Glomerular endothelial cell (primary cell): ENCODE measurements around a stretch of chr2.

GRCh38 chr2:234362875-234363693 lies 133.8 kb downstream of the ARL4C start:
- RAMPAGE, long total RNA, result no peak

- RAMPAGE, long total RNA, result no peak
These were observed 58.9 kb downstream of the ARL4C start for GRCh38 chr2:234437377-234438894.

DNA sequence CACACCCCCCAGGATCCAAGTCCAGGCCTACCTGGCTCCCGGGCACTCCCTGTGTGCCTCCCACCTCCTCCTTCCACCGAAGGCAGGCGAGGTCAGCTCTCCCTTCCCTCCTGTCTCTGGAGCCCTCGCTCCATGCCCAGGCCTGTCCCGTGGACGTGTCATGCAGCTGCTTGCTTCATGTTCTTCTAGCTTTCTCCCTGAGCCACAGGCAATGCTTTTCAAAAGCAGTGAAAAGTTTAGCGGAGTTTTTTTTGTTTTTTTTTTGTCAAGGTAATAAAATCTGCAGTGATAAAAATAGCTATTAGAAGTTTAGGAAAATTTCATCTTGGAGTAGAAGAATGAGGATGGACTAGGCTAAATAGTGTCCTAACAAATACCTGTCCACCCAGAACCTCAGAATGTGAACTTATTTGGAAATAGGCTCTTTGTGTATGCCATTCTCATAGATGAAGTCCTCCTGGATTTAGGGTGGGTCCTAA lies 50.0 kb downstream of the ARL4C start:
- RAMPAGE, long total RNA, result no peak

DNA sequence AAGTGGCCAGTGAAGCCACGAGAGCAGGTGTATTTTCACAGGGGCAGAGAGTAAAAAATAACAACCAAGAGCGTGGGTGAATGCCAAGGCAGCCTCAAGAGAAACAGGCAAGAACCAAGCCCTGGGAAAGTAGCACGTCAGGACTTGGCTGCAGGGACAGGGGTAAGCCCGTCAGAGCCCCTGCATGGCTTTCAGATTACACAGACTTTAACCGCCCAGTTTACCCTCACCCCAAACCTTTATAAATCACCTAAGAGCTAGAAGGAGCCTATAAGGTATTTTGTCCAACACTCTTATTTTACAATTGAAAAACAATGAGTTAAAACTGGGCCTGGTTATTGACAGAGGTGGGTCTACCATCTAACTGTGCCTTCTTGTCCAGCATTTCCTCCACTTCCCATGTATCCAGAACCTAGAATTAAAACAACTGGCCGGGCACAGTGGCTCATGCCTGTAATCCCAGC lies 43.6 kb downstream of the ARL4C start:
- RAMPAGE, long total RNA, result no peak

GRCh38 chr2:234492675-234493126 lies 4.2 kb downstream of the ARL4C start:
- RAMPAGE, long total RNA, result no peak

DNA sequence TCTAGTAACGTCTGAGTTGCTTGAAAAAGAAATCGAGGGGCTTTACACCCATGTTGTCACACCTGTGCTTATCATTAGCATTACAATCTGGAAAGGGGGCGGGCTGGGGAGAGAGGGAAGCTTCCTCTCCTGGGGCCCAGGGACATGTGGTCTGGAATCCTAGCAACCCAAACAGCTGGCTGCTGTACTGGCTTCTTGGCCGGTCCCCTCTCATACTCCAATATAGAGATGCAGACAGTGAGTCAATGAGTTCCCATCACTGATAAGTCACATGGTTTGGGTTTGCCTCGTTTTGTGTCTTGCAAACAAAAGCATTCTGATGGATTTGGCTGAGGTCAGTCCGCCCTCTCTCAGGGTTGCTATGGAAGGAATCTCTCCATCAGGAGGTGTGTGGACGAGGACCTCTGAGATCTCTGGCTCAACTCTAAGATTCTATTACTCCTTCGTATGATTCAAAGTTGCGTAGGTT lies 52.2 kb upstream of the ARL4C start:
- RAMPAGE, long total RNA, result no peak

- RAMPAGE, long total RNA, result no peak
These were observed 133.9 kb upstream of the ARL4C start for GRCh38 chr2:234630753-234631131.

GRCh38 chr2:234954226-234954428 lies 2.3 kb downstream of the SH3BP4 start:
- RAMPAGE, long total RNA, result no peak

GRCh38 chr2:235044069-235045033 lies 92.5 kb downstream of the SH3BP4 start:
- RAMPAGE, long total RNA, result no peak

DNA sequence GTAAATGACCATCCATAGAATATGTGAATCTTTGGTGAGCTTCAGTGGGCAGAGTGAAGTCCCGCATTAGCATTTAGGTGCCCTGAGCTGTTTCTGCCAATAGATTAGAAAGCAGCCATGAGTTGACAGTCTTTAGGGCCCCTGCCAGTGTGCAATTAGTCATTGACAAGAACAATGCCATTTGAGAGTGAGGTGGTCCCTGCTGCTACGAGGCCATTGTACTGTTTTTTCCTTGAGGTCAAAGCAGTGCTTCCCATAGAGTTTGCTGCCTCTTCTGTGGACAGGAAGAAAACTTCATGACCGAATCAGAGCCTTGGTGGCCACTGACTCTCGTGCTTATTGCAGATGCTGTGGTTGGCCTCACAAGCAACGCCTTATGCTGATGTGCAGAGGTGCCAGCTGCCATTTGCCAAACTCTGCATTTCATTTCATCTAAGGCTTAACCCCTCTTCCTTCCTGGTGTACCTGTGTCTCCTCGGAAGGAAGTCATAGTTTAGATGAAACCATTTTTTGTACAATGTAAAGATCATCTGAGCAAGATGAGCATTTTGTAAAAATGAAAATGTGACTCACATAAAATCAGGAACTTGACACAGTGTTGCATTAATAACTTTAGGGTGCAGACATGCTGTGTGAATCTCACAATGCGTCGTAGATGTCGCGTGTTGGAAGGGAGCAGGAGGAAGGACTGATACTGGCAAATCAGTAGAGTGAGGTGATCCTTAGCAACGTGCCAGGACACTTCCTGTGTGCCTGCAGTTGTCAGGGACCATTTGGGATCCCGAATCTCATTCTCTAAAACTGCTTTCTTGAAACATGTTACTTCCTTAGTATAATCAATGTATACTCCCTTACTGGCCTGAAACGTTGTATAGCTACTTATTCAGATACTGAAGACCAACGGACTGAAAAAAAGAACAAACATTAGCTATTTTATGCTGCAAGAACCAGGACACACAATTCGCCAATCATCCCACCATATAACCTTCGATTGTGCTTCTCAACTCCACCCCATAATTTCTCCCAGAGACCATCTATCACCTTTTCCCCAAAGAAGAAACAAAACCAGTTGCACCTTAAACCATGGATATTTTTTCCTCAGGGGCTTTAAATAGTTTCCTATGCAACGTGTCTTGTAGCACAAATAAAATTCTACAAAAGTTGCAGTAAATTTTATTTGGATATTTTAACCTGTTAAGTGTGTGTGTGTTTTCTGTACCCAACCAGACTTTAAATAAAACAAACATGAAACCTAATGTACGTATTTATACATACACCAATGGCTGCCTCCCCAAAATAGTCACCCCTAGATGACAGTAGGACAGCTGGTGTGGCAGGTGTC lies 103.1 kb downstream of the SH3BP4 start:
- RAMPAGE, long total RNA, result no peak

- RAMPAGE, long total RNA, result no peak
These were observed 59.9 kb upstream of the AGAP1 start for GRCh38 chr2:235433806-235434478.

DNA sequence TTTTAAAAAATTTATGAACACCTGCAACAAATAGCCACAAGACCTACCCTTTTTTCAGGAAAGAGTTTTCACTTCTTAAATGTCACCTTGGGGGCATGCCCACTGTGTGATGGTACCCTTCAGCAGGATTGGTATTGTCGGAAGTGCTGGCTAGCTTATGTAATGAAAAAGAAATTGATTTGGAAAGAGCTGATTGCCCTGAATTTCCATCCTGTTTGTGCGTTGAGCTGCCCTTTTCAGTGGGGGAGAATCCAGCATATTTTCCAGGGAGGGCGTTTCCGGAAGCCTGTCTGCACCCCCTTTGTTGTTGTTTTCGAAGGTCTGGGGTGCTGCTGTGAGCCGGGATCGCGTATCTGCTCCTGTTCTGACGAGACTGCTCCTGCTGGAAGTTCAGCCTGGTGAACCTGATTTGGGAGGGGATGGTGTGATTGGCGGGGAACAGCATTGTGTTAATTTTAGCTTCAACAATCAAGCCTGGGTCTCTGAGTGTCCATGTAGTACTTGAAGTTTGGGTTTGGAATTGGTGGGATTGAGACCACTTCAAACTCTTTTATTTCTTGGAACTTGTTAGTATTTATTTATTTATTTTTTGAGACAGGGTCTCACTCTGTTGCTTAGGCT lies 9.3 kb downstream of the AGAP1 start:
- RAMPAGE, long total RNA, result no peak

DNA sequence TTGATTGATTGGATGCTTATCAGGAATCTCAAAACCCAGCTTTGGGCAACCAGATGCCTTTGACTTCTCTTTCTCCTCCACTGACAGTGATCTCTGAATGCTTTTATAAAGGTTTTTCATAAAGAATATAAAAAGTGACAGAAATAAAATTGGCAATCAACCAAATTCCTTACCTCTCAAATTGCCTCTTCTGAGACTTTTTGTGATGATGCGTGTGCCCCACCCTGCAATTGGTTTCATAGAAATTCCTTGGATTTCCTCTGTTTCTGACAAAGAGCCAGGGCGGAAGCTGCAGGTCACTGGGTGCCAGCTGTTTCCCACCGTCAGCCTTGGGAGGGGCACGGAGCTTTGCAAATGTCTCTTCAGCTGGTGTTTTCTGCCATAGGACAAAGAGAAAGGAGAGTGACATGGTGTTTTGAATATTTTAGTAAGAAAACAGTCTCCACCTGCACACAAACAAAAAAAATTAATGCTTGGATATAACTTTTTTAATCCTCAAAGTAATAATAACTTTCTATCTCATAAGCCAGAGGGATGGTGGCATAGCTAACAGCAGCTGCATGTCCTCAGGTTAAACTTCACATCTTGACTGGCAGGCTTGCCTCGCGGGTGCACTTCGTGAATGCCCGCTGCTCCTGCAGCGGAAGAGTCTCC lies 24.5 kb downstream of the AGAP1 start:
- RAMPAGE, long total RNA, result no peak

- RAMPAGE, long total RNA, result no peak
These were observed 115.1 kb downstream of the AGAP1 start for GRCh38 chr2:235608725-235609467.

- RAMPAGE, long total RNA, result no peak
These were observed 134.3 kb downstream of the AGAP1 start for GRCh38 chr2:235628132-235628560.

DNA sequence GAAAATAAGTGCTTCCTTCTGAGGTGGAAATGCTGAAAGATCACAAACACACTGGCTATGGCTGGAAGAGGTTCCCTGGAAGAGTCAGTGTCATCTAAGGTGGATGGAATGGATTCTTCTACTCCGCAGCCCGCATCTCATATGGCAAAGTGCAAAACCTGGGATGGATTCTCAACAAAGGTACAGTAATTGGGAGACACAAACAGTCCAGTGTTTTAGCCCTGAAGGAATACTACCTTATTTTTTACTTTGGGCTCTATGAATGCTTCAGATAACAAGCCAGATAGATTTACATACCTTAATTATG lies 172.6 kb downstream of the AGAP1 start:
- RAMPAGE, long total RNA, result no peak

GRCh38 chr2:235679577-235680078 lies 185.8 kb downstream of the AGAP1 start:
- RAMPAGE, long total RNA, result no peak

- RAMPAGE, long total RNA, result no peak
These were observed 304.7 kb downstream of the GBX2 start for GRCh38 chr2:235863507-235863898.

- RAMPAGE, long total RNA, result no peak
These were observed 259.5 kb downstream of the GBX2 start for GRCh38 chr2:235908530-235909198.

DNA sequence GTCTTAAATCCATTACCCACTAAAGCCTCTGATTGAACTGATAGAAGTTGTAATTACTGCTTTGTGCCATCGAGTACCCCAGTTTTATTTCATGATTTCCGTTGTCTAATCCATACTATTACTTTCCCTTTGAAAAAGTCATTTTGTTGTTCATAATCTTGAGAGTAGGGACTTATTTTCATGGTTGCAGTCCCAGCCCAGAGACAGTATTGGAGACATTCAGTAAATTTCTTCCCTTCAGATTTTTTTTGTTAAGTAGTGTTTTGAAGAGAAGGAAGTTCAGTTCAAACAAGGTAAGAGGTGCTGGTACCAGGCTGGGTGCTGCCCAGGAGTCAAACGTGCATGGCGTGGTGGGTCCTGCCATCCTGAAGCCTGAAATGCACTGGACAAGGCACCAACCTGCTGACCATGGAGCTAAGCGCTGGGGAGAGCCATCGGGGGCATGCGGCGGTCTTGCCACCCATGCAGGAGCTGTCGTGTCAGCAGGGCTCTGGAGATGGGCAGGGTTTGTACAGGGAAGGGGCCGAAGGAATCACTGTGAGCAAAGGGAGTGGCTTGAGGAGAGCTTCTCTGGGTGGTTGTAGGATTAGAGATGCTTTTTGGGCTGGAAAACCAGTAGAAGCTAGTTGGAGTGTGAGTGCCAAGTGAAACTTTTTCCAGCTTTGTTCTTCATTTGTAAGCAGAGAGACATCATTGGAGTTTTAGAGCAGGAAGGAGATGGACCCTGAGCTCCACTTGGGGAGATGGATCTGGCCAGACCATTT lies 126.6 kb downstream of the GBX2 start:
- RAMPAGE, long total RNA, result no peak